ENCODE measurements around a stretch of chr19.

DNA sequence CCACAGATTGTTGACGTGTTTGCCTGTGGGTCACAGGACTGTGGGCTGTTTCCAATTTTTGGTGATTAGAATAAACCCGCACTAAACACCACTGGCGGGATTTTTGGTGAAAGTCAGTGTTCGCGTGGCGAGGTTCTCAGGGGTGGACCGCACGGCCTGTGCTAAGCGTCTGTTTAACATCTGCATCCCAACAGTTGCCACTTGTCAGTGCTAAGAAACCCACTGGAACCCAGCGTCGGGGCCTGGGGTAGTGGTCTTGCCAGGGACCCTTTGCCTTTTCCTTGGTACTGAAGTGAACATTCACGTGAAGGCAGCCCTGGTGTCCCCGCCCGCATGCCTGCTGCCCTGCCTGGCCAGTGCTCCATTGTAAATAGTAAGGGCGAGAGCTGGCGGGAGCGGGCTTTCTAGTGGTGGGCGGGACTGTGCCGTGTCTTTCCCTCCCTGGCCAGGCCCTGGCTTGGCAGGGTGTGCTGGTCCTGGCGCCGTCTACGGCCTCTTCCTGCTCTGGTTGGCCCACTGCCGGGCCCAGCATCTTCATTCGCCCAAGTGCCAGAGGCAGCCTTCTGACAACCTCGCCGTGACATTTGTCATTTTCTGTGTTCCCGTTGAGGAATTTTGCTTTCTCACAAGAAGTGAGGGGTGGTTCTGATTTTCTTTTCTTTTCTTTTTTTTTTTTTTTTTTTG lies 3.5 kb downstream of the DOT1L start:
- PRO-cap, result bidirectional peak, plus-strand start at position 460 of the sequence, minus-strand start at position 366 of the sequence
- RAMPAGE, long total RNA, 2 experiments, result no peak in any of the 2 experiments

GRCh38 chr19:2176242-2177004 lies 12.7 kb downstream of the DOT1L start:
- PRO-cap, result no peak
- RAMPAGE, long total RNA, 2 experiments, result no peak in any of the 2 experiments

- PRO-cap, result no peak
- RAMPAGE, long total RNA, 2 experiments, result no peak in any of the 2 experiments
Measured at GRCh38 chr19:2190812-2191506, 27.2 kb downstream of the DOT1L start.

- PRO-cap, result no peak
- RAMPAGE, long total RNA, 2 experiments, result no peak in any of the 2 experiments
Measured at GRCh38 chr19:2212725-2213195, 23.4 kb downstream of the PLEKHJ1 start.

DNA sequence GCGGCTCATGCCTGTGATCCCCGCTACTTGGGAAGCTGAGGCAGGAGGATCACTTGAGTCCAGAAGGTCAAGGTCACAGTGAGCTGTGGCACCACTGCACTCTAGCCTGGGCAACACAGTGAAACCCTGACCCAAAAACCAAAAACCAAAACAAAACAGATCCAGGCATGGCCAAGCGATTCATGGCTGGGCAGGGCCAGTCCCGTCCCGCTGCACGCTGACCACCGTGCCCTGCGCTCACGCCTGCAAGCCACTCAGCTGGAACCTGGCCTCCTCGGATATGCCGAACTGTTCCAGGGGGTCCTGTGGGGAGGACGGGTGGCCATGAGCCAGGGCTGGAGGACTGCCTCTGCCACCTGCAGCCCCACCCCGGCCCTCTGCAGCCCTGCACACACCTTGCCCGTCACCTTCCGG lies 2.5 kb downstream of the PLEKHJ1 start:
- PRO-cap, result no peak
- RAMPAGE, long total RNA, 2 experiments, result no peak in any of the 2 experiments

GRCh38 chr19:2242097-2242814 lies 5.6 kb downstream of the SF3A2 start:
- PRO-cap, result no peak
- RAMPAGE, long total RNA, 2 experiments, result no peak in any of the 2 experiments

DNA sequence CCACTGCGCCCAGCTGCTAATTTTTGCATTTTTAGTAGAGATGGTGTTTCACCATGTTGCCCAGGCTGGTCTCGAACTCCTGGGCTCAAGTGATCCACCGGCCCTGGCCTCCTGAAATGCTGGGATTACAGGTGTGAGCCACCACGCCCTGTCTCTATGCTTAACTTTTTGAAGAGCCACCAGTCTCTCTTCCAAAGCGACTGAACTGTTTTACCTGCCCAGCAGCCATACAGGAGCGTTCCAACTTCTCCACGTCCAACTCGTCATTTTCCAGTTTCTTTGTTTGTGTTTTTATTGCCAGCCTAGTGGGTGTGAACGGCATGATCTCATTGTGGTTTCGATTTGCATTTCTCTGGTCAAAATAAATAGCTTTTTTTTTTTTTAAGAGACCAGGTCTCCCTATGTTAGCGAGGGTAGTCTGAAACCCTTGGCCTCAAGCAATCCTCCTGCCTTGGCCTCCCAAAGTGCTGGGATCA lies 4.0 kb upstream of the JSRP1 start:
- PRO-cap, result unidirectional peak, minus-strand start at position 265 of the sequence
- RAMPAGE, long total RNA, 2 experiments, result no peak in any of the 2 experiments

GRCh38 chr19:2270638-2271347 lies 11.2 kb downstream of the PEAK3 start:
- PRO-cap, result bidirectional peak, plus-strand start at chr19:2271005, minus-strand start at chr19:2270820
- RAMPAGE, long total RNA, 2 experiments, result no peak in any of the 2 experiments

- PRO-cap, result no peak
- RAMPAGE, long total RNA, 2 experiments, result no peak in any of the 2 experiments
Measured at GRCh38 chr19:2426429-2427079, 832 bp downstream of the TIMM13 start.

DNA sequence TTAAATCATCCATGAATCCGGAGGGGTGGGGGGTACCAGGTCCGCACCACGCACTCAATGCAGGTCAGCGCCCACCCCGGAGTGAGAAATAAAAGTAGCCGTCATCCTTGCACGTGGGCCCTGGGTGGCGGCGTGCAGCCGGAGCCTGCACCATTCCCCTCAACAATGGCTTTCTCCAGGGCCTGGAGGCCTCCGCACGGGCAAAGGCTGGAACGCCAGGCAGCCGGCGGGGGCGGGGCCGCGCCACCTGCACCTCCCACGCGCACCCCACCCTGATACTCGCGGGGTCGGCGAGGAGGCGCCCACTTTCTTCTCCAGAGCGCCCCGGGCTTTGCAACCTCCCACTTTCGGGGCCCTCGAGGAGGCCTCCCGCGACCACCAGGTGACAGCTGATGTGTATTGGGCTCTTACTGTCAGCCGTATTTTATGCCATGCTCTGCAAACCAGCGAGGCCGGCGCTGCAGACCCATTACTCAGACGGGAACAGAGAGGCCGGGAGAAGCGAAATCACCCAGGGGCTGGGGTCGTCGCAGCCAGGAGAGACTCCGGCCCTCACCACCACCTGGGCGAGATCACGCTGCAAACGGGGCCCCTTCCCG lies 714 bp upstream of the GADD45B start:
- PRO-cap, result unidirectional peak, minus-strand start at position 167 of the sequence
- RAMPAGE, long total RNA, 2 experiments, result no peak in any of the 2 experiments

- PRO-cap, result unidirectional peak, minus-strand start at chr19:2501112
- RAMPAGE, long total RNA, 2 experiments, result no peak in any of the 2 experiments
Measured at GRCh38 chr19:2500889-2501324, 25.0 kb downstream of the GADD45B start.

- PRO-cap, result unidirectional peak, minus-strand start at chr19:2588575
- RAMPAGE, long total RNA, 2 experiments, result no peak in any of the 2 experiments
Measured at GRCh38 chr19:2587886-2588867, 112.2 kb downstream of the GADD45B start.

DNA sequence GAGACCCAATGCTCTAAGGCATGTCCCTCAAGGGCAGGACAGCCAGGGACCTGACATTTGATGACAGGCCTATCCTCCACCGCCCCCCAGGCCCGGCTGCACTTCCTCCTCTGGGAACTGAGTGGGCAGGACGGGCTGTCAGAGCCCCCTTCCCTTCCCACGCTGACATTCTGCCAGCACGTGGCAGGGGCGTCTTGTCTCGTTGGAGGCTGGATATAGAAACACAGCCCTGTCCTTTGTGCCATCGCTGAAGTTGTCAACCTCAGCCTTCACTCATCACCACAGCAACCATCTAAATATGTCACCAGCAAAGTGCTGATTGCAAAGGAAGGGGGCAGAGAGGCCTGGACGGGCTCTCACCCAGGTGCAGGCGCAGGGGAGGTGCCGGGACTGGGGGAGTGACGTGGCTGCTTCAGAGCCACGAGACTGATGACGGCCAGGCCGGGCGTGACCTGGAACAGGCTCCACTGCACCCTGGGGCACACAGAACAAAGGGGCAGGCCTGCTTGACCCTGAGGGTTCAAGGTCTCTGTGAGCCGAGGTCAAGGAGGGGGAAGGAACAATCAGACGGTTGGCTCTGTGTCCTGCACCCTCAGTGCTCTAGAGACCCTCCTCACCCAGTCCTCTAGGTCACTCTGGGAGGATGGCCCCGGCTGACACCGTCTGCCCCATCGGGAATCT lies 38.3 kb downstream of the GNG7 start:
- PRO-cap, result no peak
- RAMPAGE, long total RNA, 2 experiments, result no peak in any of the 2 experiments

DNA sequence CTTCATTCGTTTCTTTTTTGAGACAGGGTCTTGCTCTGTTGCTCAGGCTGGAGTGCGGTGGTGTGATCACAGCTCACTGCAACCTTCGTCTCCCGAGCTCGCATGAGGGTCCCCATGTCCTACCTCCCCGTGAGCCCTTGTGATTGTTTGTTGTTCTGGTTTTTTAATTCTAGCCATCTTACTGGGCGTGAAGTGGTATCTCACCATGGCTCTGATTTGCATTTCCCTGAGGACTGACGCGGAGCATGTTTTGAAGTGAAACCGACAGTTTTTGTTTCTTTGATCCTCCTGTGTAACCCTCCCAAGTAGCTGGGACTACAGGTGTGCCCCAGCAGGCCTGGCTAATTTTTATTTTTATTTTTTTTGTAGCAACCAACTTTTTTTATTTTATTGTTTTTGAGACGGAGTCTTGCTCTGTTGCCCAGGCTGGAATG lies 21.7 kb downstream of the GNG7 start:
- PRO-cap, result no peak
- RAMPAGE, long total RNA, 2 experiments, result no peak in any of the 2 experiments

DNA sequence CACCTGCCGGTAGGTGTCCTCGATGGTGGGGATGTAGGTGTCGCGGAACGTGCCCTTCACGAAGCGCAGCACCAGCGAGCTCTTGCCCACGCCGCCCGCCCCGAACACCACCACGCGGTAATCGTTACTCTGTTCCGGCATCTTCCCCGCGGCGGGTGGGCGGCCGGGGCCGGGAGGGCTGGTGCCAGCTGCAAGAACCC lies 3.6 kb downstream of the DIRAS1 start:
- PRO-cap, result no peak
- RAMPAGE, long total RNA, 2 experiments, result no peak in any of the 2 experiments

- PRO-cap, result no peak
- RAMPAGE, long total RNA, 2 experiments, result no peak in any of the 2 experiments
Measured at GRCh38 chr19:2719739-2720378, 1.3 kb downstream of the DIRAS1 start.

DNA sequence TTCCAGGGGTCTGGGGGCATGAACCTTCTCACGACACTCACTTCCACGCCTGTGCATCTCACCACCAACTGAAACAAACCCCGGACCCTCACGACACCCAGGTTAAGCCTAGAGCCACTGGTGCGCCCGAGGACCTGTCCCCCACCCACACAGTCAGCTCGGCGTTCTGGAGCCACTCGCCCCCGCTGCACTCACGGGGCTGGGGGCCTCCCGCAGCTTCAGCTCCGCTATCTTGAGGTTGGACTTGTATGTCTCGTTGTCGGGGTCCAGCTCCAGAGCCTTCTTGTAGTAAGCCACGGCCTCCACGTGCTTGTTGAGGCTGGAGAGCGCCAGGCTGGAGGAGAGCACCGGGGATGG lies 20.8 kb downstream of the SGTA start:
- PRO-cap, result no peak
- RAMPAGE, long total RNA, 2 experiments, result no peak in any of the 2 experiments

DNA sequence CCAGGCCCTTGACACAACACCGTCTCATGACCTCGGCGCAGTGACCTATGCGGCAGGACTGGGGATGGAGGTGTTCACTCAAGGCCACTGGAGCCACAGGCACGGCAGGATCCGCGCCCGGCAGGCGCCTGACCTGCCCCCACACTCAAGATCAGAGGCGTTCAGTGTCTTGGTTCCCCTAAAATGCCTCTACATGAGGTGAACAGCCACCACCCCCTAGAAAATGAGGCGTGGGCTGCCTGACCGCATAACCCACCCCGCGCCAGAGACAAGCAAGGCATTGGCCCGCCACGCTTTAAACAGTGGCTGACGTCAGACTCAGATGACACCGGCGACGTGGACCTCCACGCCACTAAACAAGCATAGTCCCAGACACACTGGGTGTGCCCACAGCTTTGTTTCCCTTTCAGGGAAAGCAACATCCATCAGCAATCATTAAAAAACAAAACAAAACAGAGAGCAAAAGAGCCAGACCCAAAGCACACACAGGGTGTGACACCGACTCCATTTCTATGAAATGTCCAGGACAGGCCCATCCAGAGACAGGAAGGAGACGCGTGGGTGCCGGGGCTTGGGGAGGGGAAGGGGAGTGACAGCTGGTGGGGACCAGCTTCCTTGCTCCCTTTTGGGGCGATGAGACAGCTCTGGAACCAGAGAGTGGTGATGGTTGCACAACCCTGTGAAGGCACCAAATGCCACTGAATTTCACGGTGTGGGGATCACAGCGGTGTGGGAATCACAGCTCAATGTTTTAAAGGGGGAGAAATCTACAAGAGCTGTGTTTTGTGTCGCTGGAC lies 7.8 kb downstream of the SGTA start:
- PRO-cap, result no peak
- RAMPAGE, long total RNA, 2 experiments, result no peak in any of the 2 experiments

- PRO-cap, result no peak
- RAMPAGE, long total RNA, 2 experiments, result no peak in any of the 2 experiments
Measured at GRCh38 chr19:2778281-2778752, 4.8 kb downstream of the SGTA start.

- PRO-cap, result no peak
- RAMPAGE, long total RNA, 2 experiments, result no peak in any of the 2 experiments
Measured at GRCh38 chr19:2833613-2834740, 7.3 kb upstream of the ZNF555 start.